ENCODE results near the genes FHL3, RRAGC and RHBDL2.

- RRBS, 2 experiments, result no CpG with 5 or more reads among the region's 5 CpGs
These were observed 5.0 kb downstream of the FHL3 start for GRCh38 chr1:38000253-38000817.

- RRBS, 2 experiments, result 1 to 4% methylated on average over 62 of the region's 78 CpGs
These were observed at the start of gene FHL3 for GRCh38 chr1:38005230-38006042. Gene FHL3, minus strand, starts transcription at chr1:38005514.

- RRBS, 2 experiments, result no CpG with 5 or more reads among the region's 9 CpGs
These were observed 16.5 kb downstream of the POU3F1 start for GRCh38 chr1:38029966-38030537.

- RRBS, 2 experiments, result 60 to 71% methylated on average over 5 of the region's 15 CpGs
These were observed 17.6 kb upstream of the POU3F1 start for GRCh38 chr1:38064048-38064807.

- RRBS, 2 experiments, result no CpG with 5 or more reads among the region's 8 CpGs
These were observed 81.7 kb downstream of the RRAGC start for GRCh38 chr1:38777766-38778448.

GRCh38 chr1:38815838-38816595 lies 43.6 kb downstream of the RRAGC start:
- RRBS, 2 experiments, result 20% methylated on average over 4 of the region's 37 CpGs; no CpG with 5 or more reads in 1 of the 2 experiments

DNA sequence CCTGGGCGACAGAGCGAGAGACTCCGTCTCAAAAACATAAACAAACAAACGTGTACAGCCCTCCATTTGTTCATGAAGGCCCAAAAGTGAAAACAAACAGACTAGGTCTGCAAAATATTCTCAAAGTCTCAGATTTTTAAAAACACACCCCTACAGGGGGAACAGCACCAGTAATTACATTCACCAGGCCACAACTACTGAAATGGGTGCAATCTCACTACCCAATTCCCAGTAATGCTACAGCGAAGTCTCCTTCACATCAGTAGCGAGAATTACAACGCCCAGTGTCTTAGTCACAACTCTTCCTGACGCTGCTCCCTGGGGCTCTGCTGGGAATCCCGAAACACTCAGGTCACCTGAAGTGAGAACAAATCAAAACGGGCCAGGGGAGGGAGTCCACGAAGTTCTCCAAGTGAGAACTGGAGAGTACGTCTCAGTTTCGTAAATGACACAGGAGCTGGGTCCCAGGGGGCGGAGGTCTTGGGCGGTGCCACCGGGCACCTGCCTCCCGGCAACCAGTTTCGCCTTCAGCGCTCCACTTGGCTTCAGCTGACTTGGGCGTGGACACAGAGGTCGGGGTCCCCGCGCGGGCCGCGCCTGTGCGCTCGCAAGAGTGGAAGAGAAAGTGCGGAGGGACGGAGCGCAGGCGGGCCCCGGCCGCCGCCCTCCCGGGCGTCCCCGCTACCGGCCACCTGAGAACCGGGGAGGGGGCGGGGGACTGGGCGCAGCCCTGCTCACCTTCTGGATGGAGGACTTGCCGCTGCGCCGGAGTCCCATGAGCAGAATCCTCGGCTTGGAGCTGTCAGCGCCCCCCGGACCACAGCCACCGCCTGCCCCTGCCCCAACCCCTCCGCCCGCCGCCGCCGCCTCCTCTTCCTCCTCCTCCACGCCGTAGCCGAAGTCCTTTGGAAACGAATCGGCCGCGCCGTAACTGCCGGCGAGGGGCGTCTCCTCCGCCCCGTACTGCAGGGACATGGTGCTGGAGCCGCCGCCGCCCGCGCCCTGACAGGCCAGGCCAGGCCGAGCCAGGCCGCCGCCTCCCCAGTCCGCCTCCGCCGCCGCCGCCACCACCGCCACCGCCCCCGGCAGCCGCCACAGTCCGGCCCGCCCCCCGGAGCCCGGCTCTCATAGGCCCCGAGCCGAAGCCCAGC lies at the start of gene RRAGC:
Gene RRAGC, minus strand, starts transcription at position 1,101 of the 1,151 bp plus-strand sequence.
- RRBS, 2 experiments, result 1 to 4% methylated on average over 12 to 19 of the region's 90 CpGs

GRCh38 chr1:38941003-38941495 lies 581 bp downstream of the RHBDL2 start:
- RRBS, 2 experiments, result no CpG with 5 or more reads among the region's 5 CpGs

- RRBS, 2 experiments, result 6 to 19% methylated on average over 3 to 5 of the region's 16 CpGs
These were observed at the start of gene RHBDL2 for GRCh38 chr1:38941542-38942165. Gene RHBDL2, minus strand, starts transcription at chr1:38941830.

DNA sequence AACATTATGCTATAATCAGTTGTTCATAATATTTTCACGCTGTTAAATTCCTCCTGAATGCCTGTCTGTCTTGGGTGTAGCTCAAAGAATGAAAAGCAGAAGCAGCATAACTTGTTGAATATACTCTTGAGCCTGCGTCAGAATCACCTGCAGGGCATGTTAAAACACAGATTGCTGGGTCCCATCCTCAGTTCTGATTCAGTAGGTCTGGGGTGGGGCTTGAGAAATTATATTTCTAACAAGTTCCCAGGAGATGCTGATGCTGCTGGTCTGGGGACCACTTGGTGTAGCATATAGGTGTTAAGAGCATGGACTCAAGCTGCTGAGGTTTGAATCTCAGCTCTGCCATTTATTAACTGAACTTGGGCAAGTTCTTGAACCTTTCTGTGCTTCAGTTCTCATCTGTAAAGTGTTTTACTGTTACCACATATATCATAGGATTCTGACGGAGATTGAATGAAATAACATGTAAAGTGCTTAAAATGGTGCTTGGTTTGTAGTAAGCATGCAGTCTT lies 63.3 kb upstream of the MACF1 start:
- RRBS, 2 experiments, result no CpG with 5 or more reads among the region's 3 CpGs

GRCh38 chr1:39196702-39197230 lies 7.7 kb upstream of the MACF1 start:
- RRBS, 2 experiments, result no CpG with 5 or more reads among the region's 1 CpG

DNA sequence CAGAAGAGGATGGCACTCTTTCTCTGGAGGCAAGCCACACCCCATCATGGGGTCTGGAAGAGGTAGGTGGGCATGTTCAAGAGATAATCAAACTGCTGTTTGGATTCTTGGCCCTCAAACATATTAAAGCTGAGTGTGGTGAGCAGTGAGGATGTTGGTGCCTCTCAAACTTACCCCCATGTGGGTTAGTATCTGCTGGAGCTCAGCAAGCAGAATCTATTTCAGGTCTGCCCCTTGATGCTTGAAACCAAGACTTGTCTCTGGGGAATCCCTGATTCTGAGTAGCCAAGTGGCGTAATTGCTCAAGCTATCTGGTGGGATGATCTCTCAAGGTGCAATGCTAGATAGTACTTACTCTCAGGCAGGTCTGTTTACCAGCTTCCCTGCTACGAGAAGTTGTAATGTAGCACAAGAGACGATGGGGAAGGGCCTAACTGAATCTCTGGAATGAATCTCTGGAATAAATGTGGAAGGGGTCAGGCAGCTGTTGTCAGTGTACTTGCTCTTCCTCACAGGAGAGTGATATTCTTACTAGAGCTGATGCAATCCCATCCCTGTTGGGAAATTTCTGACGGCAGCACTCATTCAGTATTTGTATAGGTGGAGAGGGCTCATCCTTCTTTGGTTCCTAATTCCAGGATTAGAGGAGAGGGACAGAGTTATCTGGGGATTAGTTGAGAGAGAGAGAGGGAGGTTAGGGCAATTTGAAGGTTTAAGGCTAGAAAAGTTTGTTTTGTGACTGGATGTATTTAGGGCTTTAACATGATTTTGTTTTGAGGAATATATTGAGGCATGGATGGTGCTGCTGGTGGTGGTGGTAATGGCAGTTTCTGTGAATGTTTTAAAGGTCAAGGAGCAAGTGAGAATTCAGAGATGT lies 65.4 kb downstream of the MACF1 start:
- RRBS, 2 experiments, result no CpG with 5 or more reads among the region's 4 CpGs

DNA sequence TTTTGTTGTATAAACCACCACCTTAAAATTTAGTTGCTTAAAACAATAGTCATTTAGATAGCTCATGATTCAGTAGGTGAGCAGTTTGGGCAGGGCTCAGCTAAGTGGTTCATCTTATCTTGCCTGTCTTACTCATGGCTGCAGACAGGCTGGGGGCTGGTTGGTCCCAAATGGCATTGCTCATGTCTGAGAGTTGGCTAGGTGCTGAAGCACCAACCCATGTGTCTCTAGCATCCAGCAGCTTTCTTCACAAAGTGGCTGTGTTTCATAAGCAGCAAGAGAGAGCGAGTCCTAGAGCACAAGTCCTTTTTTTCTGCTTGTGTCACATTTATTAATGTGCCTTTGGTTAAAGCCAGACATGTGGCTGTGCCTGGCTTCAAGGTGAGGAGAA lies 91.5 kb downstream of the MACF1 start:
- RRBS, 2 experiments, result no CpG with 5 or more reads among the region's 1 CpG

DNA sequence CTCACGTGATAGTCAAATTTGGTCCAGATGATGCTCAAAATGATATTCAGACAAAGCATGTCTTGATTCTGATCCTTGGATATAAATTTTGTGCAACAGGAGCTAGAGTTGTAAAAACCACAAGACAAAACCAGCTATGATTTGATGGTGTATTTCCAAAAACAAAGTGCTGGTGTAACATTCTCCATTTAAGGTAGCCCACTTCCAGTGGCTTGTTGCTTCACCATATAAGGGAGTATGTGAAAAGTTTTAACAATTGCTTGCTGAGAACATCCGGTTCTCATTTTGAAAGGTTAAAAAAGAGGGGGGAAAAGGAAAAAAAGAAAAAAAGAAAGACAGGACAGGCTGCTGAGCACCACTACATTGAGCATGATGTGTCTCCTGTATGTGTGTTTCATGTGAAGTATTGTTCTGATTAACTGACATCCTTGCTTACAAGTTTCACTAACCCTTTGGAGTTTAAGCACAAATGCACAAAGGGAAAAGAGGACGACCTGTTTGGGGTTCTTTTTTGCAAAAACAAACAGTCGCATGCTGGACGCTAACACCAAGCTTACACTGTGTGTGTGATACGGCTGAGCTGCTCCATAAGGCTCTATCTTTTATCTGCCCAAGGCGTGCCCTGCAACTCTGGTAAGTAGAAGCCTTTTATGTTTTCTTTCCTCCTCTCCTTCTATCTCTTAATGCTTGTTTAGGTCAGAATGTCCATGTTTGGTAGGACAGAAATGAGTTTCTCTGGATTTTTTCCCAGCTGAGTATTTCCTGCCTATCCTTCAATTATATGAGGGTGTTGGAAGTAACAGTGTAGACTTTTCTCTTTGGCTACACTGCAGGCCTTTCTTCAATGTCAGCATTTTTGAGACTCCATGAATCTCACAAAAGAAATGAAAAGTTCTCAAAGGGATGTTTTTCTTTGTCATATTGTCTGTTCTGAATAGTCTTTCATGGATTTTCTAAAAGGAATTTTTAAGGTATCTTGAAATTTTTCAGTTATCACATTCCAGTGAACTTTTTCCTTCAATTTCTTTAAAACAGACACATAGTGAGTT lies 123.9 kb downstream of the MACF1 start:
- RRBS, 2 experiments, result no CpG with 5 or more reads among the region's 7 CpGs

DNA sequence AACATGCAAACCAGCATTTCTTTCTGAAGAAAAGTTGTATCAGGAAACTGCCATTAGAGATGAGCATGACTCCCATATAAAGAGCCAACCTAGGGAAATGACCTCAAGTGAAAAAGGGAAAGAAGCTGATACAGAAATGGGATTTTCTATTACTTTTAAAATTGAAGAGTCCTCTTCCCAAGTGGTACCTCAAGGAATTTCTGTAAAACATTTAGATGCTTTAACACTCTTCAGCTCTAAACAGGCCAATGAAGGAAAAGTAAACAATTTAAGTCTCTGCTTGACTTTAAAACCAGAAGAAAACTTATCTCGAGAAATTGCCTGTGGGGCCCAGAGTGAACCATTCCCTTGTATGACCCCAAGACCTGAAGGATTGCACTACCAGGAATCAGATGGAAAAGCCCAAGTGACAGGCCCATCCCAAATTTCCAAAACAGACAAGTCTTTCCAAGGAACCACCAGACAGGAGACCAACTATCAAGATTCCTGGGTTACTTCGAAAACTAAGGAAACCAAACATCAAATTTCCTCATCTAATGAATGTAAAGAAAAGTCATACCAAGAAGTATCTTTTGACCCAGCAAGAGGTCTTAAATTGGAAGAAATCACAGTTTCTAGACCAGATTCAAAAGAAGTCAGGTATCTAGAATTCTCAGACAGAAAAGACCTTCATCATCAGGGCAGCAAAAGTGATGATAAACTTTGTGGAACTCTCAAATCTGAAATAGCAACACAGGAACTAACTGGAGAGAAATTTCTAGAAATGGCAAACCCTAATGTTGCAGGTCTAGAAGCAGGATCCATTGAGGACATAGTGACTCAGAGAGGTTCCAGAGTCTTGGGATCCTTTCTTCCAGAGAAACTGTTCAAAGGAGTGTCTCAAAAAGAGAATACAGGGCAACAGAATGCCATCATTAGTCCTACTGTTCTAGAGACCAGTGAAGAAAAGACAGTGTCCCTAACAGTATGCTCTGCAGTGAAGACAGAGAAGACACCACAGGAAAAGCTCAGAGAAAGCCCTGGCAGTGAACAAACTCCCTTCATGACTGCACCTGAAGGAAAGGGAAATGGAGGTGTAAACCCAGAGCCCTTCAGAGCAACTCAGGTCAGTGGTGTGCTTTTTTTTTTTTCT lies 131.4 kb downstream of the MACF1 start:
- RRBS, 2 experiments, result no CpG with 5 or more reads among the region's 2 CpGs

DNA sequence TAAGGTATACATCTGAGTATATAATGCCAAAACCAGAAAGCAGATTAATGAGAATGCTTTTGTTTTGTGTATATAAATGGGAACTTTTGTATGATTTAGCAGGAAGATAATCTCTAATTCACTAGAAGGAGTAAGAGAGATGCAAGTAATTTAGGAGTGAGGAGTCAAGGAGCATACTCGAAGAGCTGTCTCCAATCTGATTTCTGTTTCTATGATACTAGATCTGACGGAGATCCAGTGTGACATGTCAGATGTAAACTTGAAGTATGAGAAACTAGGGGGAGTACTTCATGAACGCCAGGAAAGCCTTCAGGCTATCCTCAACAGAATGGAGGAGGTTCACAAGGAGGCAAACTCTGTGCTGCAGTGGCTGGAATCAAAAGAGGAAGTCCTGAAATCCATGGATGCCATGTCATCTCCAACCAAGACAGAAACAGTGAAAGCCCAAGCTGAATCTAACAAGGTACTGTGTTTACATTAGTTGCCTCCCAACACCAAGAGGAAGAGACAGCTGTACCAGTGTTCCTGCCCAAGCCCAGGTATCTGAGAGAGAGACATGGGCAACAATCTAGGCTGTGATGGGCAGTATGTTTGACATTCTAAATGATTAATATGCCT lies 112.3 kb upstream of the BMP8A start:
- RRBS, 2 experiments, result no CpG with 5 or more reads among the region's 3 CpGs

DNA sequence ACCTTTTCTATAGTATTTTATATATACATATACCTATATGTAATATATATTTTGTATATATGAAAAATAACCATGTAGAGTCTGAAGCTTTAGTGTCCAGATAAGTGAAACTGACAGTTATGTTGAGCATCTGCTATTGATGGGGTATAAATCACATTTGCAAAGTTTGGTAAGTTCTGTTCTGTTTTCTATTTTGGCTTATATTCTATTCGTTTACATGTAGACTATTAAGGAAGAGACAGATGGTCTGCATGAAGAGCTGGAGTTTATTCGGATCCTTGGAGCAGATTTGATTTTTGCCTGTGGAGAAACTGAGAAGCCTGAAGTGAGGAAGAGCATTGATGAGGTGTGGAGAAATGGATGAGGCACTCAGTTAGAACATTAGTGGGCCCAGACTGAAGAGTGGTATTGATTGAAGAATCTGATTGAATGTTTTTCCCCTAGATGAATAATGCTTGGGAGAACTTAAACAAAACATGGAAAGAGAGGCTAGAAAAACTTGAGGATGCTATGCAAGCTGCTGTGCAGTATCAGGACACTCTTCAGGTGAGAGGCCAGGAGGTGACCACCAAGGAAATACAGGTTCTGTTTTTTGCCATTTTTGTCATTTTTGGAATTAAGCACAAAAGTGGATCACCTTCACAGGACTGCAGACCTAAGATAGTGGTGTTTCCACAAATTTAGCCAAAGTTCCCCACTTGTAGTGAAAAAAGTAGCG lies 50.5 kb upstream of the BMP8A start:
- RRBS, 2 experiments, result no CpG with 5 or more reads among the region's 3 CpGs

DNA sequence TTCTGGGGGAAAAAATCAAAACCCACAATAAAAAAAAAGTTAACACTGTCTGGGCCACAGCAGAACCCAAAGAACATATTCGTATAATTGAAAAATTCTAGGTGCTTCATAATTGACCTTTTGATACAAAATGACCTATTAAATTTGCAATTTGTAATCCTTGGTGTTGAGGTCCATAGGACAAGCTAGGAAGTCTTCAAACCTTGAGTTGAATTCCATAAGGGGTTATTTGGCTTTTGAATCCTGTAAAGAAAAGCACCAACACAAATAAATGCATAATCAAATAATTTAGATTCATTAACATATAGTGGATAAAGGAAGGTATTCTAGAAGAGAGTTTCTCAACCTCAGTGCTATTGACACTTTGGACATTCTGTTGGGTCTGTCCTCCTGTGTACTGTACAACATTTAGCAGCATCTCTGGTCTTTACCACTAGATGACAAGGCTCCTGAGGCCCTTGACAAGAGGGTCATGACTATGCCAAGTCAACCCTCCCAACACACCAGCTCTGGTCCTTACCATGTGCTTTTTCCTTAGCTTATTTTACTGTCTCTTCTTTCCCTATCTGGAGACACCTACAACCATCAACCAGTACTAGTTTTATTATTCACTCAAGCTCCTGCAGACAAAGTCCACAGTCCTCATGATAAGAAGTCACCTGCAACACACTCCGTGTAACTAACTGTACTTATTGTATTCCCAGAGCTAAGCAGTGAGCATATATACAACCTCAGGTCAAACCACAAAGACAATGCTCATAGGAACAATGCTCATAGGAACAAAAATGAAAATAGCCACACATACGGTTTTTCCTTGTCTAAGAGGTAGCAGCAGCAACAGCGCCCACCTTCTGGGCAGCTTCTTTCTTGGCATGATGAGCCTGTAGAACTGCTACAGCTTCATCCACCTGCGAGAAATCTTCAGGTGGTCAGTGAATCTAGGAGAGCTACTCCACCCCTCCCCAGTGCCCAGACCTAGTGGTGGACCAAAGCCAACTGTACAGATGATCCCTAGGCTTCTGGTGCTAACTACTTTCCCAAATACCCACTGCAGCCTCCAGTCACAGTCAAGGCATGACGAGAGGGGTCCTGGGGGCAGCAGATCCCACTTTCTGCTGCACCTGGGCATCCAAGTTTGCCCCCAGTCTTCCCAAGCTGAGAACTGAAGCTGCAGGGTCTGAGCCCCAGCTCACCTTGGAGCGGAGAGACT lies 15.3 kb downstream of the PABPC4 start:
- RRBS, 2 experiments, result no CpG with 5 or more reads among the region's 7 CpGs

DNA sequence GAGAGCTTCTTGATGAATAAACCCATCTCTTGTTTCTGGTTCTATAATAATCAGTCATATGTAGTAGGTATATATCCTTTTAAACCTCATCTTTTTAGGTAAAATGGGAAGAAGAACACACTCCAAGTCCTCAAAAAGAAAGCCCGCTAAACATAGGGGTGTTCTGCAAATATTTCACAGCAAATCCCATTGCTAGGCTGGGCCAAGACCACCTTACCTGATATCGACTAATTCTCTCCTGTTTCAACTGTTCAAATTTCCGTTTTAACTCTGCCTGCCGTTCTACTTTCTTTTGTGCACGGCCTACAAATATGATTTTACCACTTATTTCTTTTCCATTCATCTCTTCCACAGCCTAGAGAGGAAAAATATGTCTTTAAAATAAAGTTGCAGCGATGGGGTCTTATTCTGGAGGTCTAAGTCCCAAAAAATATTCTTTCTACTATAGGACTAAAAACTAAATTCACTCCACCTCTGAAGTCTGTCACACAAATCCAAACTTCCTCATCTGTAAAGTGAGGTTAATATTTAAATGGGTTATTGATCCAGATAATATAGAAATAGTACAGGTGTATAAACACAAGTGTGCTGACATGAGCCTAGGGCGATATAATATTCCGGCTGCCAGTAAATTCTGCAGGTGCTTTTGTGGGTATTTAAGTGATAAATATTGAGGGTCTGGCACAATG lies 7.9 kb downstream of the PABPC4 start:
- RRBS, 2 experiments, result no CpG with 5 or more reads among the region's 8 CpGs

- RRBS, 2 experiments, result under 1 to 4% methylated on average over 19 of the region's 66 CpGs
These were observed 1.0 kb downstream of the PABPC4 start for GRCh38 chr1:39575349-39576173.

All from Panc1 (cell line).